ENCODE results near the genes HSD17B14, BAX and GYS1.

GRCh38 chr19:48616608-48617555, 2.0 kb upstream of the FAM83E start:
- PRO-cap = bidirectional peak, plus-strand start at chr19:48617420, minus-strand start at chr19:48617329

GRCh38 chr19:48714872-48715514, 4.5 kb downstream of the MAMSTR start:
- PRO-cap = no peak

- PRO-cap = unidirectional peak, minus-strand start at chr19:48735573
Measured at GRCh38 chr19:48734911-48735796, 5.3 kb downstream of the RASIP1 start.

GRCh38 chr19:48835538-48836773, at the start of gene HSD17B14:
Gene HSD17B14 (minus strand): TSS chr19:48836491.
- PRO-cap = bidirectional peak, plus-strand start at chr19:48835958, minus-strand start at chr19:48835820; unidirectional peak, plus-strand start at chr19:48836311

DNA sequence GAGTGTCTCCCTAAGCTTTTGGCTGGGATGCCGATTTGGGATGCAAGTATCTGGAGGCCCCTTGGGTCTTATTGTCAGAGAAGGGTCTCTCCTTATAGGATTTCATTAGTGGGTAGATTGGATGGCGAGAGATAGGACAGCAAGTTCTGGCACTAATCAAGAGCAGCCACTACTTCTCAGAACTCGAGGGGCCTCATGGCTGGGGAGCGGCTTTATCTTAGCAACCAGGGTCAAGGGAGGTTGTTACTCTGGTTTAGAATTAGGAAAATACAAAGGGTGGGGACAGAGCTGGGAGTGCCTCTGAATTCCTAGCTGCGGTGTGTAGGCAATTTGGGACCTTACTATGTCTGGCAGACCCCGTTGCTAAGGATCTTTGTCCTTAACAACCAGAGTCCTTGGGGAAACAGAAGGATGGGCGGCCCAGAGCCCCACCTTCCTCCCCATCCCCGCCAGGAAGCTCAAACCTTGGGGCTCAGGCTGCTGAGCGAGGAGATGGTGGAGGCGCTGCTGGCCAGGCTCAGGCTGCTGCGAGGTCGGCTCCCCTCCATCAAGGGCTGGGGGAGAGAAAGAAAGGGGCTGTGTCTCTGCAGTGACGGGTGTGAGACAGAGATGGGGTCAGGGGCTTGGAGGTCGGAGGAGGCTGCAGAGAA, 1.2 kb downstream of the PLEKHA4 start:
- PRO-cap = unidirectional peak, plus-strand start at position 468 of the sequence

- PRO-cap = no peak
Measured at GRCh38 chr19:48873650-48874206, 1.5 kb downstream of the PPP1R15A start.

GRCh38 chr19:48954376-48955554, at the start of gene BAX:
Gene BAX (plus strand): TSS chr19:48954875.
- PRO-cap = bidirectional peak, plus-strand start at chr19:48954903, minus-strand start at chr19:48954712; unidirectional peak, minus-strand start at chr19:48955228; unidirectional peak, minus-strand start at chr19:48955253

DNA sequence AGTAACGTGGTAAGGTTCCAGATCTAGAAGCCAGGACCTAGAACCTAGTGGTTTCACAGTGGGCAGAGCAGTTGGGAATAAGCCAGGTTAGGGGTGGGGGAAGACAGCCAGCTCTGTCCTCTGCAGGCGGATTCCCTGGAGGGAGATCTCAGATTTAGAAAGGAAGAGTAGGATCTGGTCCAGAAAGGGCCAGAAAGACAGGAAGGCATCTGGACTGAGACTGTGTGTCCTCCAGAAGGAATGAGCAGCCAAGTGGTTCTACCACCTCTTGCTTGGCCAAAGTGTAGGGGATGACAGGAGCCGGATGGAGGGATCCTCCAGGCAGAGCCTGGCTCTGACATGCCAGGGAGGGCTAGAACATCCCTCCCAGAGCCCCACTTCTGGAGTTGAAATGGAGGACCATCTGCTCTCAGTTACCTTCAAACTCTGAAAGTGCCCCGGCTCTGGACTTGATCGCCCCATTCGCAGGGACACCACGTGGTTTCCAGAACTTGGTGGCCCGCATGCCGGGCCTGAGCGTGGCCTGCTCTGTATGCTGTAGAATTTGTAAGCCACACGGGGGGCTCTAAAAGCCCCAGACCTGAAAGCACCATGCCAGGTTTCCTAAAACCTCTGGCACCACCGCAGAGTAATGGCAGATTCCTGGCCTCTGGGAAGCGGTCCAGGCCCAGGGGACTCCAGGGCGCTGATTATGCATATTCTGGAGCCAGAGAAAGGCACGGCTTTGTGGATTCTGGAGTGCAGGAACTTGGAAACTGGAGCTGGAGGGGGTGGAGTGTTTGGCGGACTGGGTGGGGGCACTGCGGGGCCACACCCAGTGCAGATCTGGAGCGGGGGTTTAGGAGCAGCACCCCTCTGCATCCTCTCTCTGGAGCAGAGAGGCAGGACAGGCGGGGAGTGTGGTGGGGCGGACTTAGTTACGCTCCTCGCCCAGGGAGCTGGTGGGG, 3.5 kb downstream of the FTL start:
- PRO-cap = no peak

DNA sequence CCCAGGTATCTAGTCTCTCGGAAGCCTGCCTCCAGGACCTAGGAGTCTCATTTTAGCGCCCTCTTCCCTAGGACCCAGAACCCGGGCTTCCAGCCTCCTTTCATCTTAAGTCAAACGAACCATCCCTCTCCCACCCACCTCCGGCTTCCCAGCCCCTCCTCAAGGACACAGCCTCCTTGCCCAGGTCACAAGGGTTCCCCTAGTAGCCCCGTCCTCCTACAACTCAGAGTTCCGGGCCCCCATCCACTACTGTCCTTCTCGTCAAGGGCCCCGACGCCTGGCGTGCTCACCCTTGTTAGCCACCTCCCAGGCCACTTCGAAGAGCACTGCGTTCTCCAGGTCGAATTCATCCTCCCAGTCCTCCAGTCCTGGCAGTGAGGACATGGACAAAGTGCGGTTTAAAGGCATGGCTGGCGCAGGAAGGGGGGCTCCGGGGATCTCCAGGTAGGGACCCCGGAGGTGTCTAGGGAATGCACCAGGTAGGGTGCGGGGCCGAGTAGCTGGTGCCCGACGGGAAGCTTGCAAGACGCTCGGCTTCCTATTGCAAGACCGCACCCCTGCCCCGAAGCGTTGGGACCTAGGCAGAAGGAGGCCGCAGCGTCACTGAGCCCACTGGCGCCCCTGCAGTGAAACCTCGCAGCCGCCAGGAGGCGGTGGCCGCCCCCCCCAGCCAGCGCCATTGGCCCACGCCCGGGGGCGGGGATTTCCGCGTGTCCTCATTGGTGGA, at the start of gene GYS1:
Gene GYS1 (minus strand): TSS at position 605 of the 727 bp plus-strand sequence.
- PRO-cap = bidirectional peak, plus-strand start outside the sequence, minus-strand start at position 605 of the sequence

DNA sequence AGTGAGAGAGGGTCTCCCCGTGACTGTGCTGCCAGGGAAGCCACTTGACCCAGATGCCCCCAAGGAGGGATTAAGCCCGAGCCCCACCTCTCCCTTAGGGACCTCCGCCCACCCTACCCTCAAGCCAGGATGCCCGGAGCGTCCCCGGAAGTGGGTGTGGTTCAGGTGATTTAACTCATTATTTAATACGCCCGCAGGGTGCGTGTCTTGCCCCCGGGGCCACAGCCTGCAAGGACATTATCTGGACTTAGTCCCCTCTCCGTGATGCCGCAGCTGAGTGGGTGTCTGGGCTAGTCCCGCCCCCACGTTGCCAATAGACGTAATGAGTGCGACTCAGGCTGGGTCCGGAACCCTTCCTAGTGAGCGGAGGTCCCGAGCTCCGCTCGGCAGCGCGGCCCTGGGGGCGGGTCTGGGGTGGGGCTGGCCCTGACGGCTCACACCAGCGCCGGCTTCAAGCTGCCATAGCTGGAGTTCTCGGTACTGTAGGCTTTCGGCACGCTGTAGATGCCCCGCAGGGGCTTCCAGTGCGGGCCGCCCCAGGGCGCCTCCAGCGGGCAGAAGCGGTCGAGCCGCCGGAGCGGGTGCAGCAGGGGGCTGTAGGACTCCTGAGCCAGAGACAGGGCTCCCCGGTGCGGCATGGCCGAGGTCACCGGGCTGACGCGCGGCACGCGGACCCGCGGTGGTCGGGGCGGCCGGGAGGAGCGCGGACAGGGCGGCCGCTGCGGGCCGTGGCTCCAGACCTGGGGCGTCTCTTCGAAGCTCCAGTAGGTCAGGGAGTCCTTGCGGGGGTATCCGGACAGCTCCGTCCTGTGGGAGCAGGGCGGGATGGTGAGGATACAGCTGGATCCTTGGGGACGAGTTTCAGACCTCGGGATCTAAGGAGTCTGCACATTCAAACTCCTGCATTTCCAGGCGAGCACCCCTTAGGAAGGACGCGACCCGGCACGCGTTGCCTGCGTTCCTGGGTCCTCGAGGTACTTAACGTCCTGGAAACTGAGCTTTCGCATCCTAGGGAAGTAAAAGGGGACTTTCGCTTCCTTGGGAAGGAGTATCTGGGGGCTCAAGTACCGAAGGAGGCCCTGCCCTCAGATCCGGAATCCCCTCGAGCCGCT, 999 bp upstream of the LHB start:
- PRO-cap = no peak

DNA sequence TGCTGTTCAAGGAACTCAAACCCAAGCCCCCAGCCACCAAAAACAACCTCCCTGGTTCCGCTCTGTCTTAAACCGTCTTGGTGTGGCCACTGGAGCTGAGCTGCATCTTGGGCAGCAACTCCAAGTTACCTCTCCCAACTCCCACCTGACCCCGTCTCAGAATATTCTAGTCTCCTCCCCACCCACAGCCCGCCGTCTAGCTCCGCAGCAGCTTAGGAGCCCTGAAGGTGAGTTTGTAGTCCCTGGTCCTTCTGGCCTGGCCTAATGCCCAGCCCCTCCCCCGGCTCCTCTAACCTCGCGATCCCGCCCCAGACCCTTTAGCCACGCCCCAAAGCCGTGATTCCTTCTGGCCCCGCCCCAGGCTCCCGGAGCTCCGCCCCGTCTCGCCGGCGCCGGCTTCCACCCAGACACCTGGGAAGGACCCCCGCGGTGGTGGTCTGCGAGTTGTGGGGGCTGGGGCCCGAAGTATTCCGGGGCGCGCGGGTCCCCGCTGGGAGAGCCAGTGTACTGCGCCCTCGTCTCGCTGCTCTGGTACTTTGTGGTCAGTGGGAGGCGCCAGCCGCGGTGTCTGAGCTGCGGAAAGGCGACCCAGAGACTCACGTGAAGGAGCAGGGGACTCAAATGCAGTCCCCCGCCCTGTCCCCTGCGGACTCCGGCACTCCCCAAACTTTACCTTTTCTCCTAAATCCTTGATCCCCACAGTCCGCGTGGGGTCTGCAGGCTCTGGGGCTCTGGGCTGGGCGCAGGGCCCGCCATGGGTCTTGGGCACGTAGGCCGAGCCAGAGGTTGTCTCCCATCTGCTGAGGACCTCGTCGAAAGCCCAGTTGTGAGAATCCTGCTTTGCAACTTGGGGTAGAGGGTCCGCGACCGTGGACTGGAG, 873 bp downstream of the ENSG00000268655 start:
- PRO-cap = unidirectional peak, minus-strand start at position 263 of the sequence; unidirectional peak, plus-strand start at position 626 of the sequence

- PRO-cap = no peak
Measured at GRCh38 chr19:49135911-49136530, 16.7 kb downstream of the PPFIA3 start.

DNA sequence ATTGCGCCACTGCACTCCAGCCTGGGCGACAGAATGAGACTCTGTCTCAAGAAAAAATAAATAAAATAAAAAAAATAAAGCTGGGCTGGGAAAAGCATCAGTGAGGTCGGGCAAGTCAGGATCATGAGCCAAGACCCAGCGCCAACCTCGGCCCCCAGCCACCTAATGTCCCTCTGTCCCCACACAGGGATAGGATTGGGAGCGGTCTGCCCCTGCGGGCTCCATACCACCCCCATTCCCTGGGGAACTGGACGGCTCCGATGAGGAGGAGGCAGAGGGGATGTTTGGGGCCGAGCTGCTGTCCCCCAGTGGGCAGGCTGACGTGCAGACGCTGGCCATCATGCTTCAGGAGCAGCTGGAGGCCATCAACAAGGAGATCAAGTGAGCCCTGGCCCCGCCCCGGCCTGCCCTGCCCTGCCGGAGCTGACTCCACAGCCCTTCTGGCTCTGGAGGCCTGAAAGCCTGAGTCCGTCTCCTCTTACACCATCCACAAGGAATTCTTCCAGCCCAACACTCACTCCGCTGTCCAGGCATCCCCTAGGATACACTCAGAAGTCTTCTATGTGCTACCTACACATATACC, 17.3 kb downstream of the PPFIA3 start:
- PRO-cap = no peak

GRCh38 chr19:49145835-49146706, 9.1 kb downstream of the HRC start:
- PRO-cap = no peak

GRCh38 chr19:49148701-49149195, 6.4 kb downstream of the HRC start:
- PRO-cap = no peak

- PRO-cap = bidirectional peak, plus-strand start at chr19:49149483, minus-strand start at chr19:49149379; unidirectional peak, plus-strand start at chr19:49149959
Measured at GRCh38 chr19:49149196-49150199, 5.7 kb downstream of the HRC start.

DNA sequence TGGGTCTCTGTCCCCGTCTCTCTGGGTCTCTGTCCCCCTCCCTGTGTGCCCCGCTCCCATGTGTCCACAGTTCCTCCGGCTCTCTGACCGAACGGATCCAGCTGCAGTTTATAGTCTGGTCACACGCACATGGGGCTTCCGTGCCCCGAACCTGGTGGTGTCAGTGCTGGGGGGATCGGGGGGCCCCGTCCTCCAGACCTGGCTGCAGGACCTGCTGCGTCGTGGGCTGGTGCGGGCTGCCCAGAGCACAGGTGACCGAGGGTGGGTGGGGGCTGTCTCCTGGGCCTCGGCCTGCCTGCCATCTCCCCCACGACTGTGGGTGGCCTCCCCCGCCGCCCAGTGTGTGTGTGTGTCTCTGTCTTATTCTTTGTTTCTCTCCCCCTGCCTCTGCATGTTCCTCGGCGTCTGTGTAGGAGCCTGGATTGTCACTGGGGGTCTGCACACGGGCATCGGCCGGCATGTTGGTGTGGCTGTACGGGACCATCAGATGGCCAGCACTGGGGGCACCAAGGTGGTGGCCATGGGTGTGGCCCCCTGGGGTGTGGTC, 10.3 kb downstream of the TRPM4 start:
- PRO-cap = no peak

DNA sequence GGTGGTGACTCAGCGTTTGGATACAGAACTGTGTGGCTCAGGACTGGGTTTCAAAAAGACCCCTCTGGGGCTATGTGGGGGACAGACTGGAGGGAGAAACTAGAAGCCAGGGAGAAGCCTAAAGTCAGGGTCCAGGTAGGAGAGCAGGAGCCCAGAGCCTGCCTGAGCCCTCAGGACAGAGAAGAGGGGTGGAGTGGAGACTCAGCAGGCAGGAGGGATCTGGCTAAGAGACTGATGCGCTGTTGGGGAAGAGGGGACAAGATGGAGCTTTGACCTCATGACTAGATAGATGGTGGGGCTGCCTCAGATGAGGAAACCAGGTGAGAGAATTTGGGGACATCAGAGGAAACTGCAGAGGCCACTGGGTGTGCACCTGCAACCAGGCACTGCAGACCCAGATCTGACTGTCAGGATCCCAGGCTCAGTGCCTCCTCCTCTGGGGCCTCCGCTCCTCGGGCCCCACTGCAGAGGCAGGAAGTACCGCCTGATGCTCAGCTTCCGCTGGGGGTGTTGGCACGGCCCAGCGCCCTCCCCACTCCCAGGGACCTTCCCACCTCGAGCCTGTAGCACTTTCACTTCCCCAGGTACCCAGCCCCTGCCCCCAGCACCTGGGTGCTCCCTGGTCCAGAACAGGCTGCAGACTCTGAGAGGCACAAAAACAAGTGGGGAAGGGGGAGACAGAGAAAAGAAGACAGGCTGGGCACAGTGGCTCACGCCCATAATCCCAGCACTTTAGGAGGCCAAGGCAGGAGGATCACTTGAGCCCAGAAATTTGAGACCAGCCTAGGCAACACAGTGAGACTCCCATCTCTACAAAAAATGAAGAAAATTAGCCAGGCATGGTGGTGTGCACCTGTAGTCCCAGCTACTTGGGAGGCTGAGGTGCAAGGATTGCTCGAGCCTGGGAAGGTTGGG, 1.4 kb upstream of the CD37 start:
- PRO-cap = bidirectional peak, plus-strand start at position 575 of the sequence, minus-strand start at position 464 of the sequence

- PRO-cap = bidirectional peak, plus-strand start at chr19:49339654, minus-strand start at chr19:49339488
Measured at GRCh38 chr19:49339282-49339868, 4.2 kb downstream of the CD37 start.

- PRO-cap = no peak
Measured at GRCh38 chr19:49395429-49396202, 7.6 kb downstream of the KASH5 start.

Measured in bronchus (tissue), 1 donor.